Measurements from ENCODE around the genes TRAT1 and GUCA1C.

GRCh38 chr3:105798736-105799061 is 70.1 kb downstream of the CBLB start:
- PRO-cap, result no peak

DNA sequence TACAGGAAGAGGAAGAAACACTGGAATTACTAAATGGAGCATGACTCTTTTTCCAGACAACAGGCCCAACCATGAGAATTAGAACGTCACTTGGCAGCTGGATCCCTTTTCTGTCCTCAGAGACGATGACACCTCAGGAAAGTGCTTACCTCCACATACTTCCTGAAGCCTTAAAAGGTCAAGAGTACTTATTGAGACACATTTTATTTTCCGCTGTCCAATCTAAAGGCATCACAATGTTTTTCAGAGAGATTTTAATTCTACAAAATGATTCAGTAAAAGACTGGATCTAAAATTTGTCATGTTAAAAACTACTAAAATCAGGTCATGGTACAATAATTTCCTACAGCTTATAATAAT is 38.2 kb upstream of the CBLB start:
- PRO-cap, result no peak

GRCh38 chr3:106255741-106256439 is 387.1 kb upstream of the CBLB start:
- PRO-cap, result no peak

DNA sequence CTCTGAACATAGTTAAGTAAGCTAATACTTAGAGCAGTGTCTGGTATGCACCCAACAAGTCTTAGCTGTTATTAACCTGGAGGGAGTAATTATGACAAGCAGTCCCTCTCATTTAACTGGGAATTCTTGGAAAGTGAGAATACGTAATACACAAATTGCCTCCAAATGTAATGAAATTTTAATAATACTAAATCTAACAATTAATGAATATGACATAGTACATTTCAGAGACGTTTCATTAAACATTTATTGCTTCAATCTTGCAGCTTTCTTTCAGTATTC is 2.6 kb upstream of the CCDC54 start:
- PRO-cap, result no peak

DNA sequence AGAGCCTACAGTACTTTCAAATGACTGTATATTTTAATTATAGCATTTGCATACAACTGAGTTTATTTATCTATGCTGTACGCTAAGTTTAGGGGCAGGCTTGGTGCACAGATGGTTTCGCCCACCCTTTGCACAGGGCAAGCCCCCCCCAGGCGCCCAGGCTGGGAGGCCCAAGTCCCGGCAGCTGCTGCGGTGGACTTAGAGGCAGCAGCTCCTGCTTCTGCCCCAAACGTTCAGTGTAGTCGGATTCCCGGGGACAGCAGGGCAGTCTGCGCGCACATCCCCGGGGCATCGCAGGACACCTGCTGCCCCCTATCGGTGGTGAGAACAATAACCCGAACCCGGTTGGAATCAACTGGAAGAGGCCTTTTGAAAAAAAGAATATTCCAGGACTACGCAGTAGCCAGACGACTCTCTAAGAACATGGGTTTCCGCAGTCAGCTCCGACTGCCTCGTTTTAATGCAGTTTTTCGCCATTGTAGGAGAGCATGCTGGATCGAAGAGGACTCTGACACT is 52.6 kb downstream of the CCDC54 start:
- PRO-cap, result bidirectional peak, plus-strand start at position 397 of the sequence, minus-strand start at position 243 of the sequence

- PRO-cap, result bidirectional peak, plus-strand start at chr3:107432329, minus-strand start at chr3:107432344
These were observed 54.9 kb downstream of the CCDC54 start for GRCh38 chr3:107432193-107432530.

DNA sequence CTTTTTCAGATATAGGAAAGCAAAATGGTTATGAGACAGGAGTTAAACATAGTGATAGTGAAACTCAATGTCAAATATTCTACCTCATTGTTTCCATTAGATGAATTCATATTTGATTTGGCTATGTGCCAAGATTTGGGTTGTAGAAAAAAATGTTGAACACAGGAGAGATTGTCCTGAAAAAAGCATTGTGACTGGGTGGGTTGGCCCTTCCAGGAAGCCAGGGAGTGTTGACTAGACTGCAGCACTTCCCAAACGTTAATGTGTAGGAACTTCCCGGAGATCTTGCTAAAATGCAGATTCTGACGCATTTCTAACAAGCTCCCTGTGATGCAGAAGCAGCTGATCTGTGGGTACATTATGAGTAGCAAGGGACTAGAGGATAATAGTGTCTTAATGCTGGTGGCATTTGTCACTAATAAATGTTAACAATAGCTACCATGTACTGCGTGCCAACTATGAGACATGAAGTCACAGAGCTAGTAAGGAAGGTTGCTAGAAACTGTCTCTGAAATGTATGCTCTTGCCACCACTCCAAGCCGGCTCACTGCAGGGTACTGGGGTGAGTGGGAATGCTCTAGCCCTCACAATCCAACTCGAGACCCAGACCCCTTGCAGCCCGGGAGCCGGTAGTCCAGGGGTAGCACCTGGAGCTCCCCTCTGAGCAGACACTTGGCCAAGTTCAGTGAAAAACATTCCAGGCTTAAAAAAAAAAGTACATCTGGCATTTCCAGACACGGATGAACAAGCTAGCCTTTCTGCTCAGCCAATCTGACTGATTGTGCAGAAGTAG is 120.6 kb downstream of the CD47 start:
- PRO-cap, result no peak

GRCh38 chr3:108092518-108092915 is 1.7 kb upstream of the CD47 start:
- PRO-cap, result no peak

DNA sequence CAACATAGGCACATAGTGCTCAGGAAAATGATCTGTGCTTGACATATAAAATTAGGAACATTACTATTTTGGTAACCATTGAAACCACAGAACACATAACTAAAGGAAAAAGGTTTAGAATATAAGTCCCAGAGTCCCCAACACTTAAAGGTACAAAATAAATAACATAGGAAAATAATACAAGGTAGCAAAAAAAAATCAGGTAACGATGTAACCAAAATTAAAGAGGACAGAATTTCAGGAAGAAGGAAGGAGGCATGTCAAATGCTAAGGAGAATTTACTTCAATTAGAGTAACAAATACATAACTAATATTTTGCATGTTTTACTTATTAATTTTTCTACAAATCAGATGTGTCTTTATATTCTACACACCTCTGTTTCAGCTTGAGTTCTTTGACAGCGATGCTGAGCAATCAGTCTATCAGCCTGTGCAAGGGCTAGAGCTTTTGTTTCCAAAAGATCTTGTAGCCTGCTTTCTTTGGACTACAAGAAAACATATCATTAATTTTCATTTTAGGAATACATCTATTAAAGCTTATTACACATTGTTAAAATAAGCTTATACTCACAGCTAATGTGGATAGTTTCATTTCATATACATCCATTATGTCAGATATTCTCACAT is 29.7 kb downstream of the CIP2A start:
- PRO-cap, result no peak

- PRO-cap, result no peak
These were observed 1.0 kb downstream of the DZIP3 start for GRCh38 chr3:108590403-108591046.

- PRO-cap, result no peak
These were observed 13.2 kb downstream of the DZIP3 start for GRCh38 chr3:108602441-108603429.

DNA sequence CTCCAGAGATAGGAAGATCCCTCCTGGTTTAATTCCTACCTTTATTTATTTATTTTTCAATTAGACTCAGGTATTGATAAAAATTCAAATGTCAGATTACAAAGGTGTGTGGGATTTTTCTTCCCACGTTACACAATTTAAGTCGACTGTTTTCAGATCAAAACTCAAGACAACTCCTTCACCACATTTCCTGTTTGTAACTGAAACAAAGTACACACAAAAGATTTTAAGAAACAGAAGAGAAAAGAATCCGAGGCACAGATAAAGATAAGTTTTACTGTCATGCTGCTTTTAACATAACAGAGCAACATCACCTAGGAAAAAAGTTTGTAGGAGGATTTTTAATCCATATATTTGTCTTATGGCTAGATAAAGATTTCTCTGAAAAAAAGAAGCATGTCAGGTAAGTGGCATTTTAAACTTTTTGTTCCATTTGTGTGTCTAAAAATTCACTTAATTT is at the start of gene TRAT1:
Gene TRAT1, plus strand, starts transcription at position 255 of the 460 bp plus-strand sequence.
- PRO-cap, result no peak

GRCh38 chr3:108953654-108954119 is at the start of gene GUCA1C:
Gene GUCA1C (minus strand): TSS chr3:108953879.
- PRO-cap, result no peak

GRCh38 chr3:110706525-110706926 is 365.1 kb upstream of the NECTIN3 start:
- PRO-cap, result unidirectional peak, minus-strand start at chr3:110706758

DNA sequence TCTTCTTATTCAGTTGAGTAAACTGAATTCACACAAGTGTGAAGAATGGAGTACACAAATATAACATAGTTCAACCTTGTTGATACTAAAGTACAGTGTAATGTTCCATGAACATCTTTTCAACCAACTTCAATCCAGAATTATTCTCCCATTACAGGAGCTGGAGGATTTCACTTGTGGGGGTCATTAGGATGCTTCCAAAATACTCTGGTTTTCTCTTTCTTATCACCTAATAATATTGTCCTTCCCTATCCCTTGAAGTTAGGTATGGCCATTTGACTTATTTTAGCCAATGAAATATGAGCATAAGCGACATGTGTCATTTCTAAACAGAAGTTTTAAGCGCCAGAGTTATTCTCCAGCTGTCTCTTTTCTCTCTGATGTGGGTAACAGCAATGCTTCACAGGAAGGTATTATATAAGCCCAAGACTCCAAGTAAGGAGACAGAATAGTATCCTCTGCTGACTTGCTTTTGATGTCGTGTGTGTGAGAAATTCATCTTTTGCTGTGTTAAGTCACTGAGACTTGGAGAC is 224.8 kb upstream of the NECTIN3 start:
- PRO-cap, result no peak

GRCh38 chr3:110888350-110889590 is 182.8 kb upstream of the NECTIN3 start:
- PRO-cap, result unidirectional peak, plus-strand start at chr3:110888813; unidirectional peak, minus-strand start at chr3:110889200

GRCh38 chr3:111074033-111075038 is 2.7 kb downstream of the NECTIN3 start:
- PRO-cap, result no peak

- PRO-cap, result no peak
These were observed 15.1 kb upstream of the ZBED2 start for GRCh38 chr3:111610205-111610615.

DNA sequence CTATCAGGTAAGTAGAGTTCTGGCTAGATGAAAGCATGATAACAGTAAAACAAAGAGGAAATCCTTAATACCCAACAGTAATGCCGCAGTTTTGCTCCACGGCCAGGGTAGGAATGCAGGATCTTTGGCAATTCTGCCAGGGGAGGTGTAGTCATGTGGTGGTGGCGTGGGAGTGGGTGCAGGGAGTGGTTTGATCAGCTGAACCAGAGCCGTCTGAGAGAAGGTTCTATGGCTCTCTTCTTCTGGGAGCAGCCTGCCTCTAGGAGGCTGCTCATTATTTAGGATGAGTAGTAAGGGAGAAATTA is 32.5 kb upstream of the PHLDB2 start:
- PRO-cap, result no peak

GRCh38 chr3:111859952-111861070 is 1.2 kb downstream of the PHLDB2 start:
- PRO-cap, result bidirectional peak, plus-strand start at chr3:111860524, minus-strand start at chr3:111860498

Data from endodermal cell (in vitro differentiated cells).